SP-49 (cell line): ENCODE results near the gene NMS.

DNA sequence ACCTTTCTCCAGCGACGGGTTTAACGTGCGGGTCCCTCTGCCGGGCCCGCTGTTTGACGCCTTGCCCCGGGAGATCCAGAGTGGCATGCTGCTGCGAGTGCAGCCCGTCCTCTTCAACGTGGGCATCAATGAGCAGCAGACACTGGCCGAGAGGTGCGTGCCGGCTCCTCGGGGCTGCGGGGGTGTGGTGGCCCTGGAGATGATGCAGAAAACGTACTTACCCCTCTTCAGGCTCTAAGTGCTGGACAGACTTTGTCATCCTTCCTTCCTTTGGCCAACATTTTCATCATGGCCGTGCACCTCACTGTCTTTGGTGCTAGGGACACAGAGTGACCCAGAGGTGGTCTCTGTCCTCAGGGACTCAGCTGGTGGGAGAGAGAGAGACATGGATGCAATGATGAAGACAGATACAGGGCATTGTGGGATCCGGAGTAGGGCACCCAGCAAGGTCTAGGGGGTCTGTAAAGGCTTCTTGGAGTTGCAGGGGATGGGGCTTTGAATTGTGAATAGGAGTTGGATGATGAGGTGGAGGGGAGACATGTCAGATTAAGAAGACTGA lies 42.2 kb downstream of the COA5 start:
- PRO-cap, result no peak

GRCh38 chr2:98615378-98616132 lies 7.2 kb downstream of the UNC50 start:
- PRO-cap, result no peak

- PRO-cap, result no peak
Measured at GRCh38 chr2:98659540-98659851, 51.1 kb downstream of the UNC50 start.

DNA sequence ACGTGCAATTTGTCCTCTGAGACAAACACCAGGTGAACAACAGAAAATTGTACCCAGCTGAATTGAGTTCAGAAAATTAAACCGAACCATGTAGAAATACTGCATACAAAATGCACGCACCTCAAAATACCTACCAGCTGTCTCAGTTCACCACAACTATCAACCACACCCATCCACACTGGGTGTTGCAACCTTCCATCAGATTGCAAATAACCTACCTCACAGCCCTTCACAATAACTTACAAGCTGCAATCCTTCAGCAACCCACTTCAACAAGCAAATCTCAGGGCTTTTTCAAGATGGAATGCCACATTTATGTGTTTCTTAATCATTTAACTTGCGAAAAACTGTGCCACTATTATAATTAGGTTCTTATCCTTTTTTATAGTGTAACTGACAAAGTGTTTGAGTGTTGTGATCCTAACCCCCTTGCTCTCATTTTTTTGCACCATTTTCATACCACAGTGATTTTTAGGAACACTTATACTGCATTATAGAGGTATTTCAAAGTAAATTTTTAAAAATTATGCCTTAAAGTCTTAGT lies 56.1 kb downstream of the UNC50 start:
- PRO-cap, result no peak

DNA sequence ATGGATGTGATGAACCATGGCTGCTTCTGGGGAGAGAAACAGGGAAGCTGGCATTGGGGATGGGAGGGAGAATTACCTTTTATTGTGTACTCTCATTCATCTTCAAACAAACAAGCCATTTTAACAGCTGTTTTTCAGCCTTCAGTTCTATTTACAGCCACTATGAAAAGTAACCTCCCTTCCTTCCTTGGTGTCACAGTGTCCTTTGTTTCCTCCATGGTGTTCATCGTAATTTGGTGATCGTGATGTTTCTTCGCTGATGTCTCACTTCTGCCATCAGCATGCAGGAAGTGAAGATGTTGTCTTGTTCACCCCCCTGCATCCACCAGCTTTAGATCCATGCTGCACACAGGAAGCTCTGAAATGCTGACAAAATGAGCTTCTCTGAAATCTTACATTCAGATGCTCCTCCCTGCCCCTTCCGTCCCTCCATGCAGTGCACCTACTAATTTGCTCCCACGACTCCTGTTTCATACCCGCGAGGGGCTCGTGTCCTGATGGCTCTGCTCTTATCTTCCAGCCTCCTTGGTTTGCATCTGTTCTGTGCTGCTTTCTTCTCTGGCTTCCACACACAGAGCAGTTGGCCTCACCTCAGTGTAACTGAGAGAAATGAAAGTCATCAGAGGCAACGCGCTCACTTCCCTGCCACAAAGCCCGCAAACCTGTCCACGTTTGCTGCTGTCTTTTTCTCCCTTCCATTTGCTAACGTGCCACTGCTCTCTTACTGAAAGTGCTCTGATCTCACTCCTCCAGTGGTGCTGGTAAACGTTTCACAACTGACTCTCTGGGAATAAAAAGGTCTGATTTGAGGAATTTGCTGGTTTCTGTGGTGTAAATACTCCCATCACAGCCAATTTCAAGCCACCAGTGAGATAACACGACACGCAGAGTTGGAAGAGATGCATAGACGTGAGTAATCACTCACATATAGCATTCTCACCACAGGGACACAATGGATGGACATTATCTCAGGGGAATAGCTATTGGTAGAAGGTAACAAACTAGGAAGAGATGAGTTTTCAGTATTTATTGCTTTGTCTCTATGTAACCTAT lies 40.9 kb upstream of the MGAT4A start:
- PRO-cap, result no peak

DNA sequence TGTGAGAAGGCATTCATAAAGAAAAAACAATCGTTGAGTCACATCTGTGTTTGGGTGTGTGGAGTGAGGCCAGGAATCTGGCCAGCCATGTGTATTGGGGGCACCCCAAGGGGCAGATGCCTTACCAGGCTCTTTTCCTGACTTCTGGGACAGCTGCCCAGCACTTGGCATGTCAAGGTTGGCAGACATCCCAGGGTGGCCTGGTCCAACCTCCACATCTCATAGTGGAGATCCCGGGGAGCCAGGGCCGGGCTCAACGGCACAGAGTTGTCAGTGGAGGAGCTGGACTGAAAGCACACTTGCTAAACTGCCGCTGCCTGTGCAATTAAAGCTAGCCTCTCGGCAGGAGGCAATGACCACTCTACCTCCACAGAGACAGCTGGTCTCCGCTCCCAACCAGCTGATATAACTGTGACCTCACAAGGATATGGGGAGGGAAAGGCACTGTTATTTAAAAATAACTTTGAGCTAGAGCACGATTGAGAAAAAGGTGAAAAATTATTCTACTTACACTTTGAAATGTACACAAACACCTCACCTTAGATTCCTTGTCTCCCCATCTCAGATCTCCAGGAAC lies 75.4 kb upstream of the MGAT4A start:
- PRO-cap, result no peak

DNA sequence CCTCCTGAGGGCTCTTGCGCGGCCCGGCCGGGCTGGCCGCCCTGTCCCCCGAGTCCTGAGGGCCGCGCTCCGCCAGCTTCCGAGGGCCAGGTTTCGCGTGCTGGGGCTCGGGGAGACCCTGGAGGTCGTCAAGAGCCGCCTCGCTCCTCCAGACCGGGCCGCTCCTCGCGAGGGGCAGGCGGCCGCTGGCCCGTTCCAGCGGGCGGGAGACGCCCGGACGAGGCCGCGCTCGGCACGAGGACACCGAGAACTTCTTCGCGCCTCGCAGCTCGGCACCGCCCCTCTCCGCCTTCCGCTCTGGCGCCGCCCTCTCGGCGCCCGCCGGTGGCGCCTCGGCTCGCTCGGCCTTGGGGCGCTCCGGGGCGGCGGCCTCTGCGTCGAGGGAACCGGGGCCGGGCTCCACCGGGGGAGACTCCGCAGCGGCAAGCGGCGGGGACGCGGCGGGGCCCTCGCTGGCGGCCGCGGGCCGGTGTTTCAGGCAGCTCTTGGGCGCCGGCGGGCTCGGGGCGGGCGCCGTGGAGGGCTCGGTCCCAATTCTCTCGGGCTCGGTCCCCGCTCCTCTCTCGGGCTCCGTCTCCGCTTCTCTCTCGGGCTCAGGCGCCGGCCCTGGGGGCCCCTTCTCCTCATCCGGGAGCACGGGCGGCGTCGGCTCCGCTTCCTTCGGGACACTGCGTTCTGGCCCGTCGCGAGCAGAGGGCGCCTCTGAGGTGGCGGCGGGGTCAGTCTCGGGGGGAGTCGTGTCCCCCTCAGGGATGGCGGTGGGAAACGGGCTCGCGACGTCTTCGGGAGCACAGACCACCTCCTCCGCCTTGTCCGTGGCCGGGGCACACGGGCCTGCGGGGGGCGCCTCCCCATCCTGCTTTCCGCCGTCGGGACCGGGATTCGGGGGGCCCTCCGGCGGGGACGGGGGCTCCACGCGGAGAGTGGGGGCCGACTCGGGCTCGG lies 91.6 kb upstream of the MGAT4A start:
- PRO-cap, result no peak

GRCh38 chr2:98908683-98909375 lies 27.2 kb downstream of the CRACDL start:
- PRO-cap, result no peak

GRCh38 chr2:99171068-99171768 lies 9.6 kb downstream of the MITD1 start:
- PRO-cap, result no peak

DNA sequence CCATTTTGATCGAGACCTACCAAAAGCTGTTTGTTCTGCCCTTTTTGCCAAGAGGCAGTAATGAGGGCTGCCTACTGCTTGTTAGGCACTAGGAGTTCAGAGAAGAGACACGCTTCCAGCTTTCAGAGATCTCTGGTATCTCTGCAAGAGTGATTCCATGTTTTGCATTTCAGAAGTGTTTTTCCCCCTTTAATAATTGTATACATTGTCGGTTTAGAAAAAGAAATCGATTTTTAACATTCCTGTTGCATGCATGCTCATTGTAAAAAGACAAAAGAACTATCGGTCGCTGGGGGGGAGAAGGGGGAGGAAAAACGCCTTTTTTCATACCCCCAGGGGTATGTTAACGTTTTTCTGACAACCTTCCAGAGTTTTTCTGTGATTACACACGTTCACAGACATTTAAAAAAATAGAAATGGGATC lies 756 bp downstream of the MRPL30 start:
- PRO-cap, result no peak

GRCh38 chr2:99867502-99868051 lies 274.8 kb downstream of the AFF3 start:
- PRO-cap, result no peak

DNA sequence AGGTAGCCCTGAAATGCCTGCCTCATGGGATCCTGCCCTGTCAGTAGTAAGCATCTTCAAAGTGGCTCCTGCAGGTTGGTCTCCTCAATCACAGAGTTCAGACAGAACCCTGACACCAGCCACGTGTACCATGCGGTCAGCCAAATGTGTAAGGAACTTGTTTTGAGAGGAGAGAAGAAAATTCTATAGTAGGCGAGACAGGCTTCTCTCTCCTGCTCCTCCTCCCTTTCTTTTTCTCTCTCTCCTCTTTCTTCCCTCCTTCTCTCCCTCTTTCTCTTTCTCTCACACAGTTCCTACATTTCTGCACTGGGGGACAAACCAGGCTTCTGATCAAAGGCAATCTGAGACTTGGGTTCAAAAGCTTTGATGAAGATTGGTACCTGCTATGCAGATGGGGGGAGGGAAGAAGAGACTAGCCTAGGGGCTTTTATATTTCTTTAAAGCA lies 212.1 kb downstream of the AFF3 start:
- PRO-cap, result no peak

GRCh38 chr2:99967159-99967912 lies 175.1 kb downstream of the AFF3 start:
- PRO-cap, result no peak

DNA sequence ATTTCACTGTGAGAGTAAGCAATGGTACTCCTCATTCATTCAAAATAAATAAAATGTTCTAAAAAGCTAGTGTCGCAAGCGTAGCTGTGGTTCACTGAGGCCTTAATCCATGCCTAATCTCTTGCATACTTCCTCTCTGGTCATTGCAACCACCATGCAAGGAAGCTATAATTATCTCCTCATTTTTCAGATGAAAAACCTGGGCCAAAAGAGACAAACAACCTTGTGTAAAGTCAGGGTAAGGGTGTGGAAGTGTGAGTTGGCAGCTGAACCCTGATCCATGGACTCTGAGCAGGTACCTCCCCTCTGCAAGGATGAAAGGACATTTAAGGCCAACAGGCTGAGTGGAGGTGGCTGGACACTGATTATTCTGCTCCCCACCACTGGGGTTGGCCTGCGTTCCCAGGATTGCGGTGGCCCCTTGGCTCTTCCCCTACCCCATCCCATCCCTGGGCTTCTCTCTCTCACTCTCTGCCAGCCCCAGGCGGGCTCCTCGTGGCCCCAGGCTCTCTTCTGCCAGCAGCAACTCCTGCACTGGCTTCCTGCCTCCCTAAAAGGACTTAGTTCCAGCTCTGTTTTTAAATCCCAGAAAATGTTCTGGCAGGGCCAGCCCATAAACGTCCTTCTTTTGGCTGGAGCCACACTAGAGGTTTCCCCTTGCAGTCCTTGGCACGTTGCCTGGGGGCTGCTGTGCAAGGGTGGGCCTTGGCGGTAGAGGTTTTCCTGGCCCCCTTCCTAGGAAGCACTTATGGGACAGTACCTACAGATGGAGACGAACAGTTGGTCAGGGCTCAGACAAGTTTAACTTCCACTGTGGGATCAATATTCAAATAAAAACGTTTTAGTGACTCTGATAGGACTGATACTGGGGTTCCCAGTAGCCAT lies 72.1 kb upstream of the AFF3 start:
- PRO-cap, result no peak

- PRO-cap, result no peak
Measured at GRCh38 chr2:100272560-100273443, 49.5 kb downstream of the LONRF2 start.

GRCh38 chr2:100470299-100470717 lies at the start of gene NMS:
Gene NMS (plus strand): TSS chr2:100470482.
- PRO-cap, result no peak

GRCh38 chr2:100554817-100555322 lies 7.9 kb upstream of the PDCL3 start:
- PRO-cap, result no peak

GRCh38 chr2:100580467-100581484 lies 18.0 kb downstream of the PDCL3 start:
- PRO-cap, result no peak

DNA sequence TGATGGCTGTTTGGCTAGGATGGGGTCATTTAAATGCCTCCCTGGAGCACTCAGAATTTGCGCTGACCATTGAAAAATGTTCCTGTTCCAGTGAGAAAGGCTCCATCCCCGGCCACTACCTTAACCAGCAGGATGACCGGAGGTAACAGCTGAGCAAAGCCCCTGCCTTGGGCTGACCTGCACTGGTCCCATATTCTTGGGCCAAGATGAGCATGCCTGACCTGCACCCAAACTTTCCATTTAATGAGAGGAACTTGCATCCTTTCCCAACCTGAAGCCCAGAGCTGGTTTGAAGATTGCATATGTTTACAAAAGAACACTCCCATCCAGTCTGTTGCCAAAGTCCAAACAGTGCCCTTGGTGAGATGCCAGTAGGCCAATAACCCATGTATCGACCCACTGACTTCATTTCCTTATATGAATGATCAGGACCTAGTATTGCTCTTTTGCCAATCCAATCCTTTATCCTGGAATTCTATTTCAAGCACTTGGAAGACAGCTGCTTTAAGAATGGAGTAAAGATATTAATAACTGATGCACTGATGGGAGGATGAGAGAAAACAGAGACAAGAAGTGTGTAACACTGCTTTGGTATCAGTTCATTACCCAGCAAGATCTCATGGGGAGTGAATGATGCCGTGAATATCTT lies 5.4 kb upstream of the NPAS2 start:
- PRO-cap, result no peak

GRCh38 chr2:100818440-100818921 lies 1.5 kb upstream of the NPAS2 start:
- PRO-cap, result no peak